Left lung (tissue), 1 donor: ENCODE measurements around the gene RAN.

GRCh38 chr12:125456191-125456664 lies 270.0 kb downstream of the TMEM132B start:
- PRO-cap, result no peak

DNA sequence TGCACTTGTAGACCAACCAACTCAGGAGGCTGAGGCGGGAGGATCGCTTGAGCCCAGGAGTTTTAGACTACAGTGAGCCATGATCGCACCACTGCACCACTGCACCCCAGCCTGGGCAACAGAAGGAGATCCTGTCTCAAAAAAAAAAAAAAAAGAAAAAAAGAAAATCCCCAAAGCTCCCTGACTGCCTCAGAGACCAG lies 503.2 kb downstream of the TMEM132B start:
- PRO-cap, result no peak

DNA sequence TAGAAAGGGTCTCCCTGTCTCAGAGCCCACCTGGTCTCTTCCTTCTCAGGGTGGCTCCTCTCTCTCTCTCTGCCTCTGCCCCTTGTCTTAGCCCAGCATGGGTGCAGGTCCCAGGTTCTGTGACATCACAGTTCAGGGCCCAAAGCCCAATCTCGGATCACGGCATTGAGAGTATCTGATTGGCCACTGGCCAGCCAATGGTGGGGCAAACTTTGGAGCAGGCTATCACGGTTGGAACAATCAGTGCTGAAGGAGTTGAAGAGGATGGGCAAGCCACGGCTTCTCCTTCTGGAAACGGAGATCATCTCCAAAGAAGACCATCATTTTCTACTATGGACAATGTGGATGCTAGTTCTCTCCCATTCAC lies 1504.0 kb downstream of the TMEM132B start:
- PRO-cap, result no peak

- PRO-cap, result no peak
These were observed 1421.9 kb upstream of the TMEM132C start for GRCh38 chr12:126845133-126845415.

DNA sequence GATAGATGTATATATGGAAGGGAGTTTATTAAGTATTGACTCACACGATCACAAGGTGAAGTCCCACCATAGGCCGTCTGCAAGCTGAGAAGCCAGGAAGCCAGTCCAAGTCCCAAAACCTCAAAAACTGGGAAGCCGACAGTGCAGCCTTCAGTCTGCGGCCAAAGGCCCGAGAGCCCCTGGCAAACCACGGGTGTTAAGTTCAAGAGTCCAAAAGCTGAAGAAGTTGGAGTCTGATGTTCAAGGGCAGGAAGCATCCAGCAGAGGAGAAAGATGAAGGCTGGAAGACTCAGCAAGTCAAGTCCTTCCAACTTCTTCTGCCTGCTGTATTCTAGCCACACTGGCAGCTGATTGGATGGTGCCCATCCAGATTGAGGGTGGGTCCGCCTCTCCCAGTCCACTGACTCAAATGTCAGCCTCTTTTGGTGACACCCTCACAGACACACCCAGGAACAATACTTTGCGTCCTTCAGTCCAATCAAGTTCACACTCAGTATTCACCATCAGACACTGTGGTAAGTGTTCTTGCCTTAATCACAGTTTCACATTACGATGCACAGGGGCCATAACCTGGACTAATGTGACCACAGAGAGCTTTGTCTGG lies 1084.8 kb upstream of the TMEM132C start:
- PRO-cap, result no peak

GRCh38 chr12:127829594-127829793 lies 437.5 kb upstream of the TMEM132C start:
- PRO-cap, result unidirectional peak, plus-strand start at chr12:127829690

- PRO-cap, result no peak
These were observed 75.3 kb upstream of the TMEM132C start for GRCh38 chr12:128191629-128192057.

- PRO-cap, result no peak
These were observed 159.7 kb downstream of the SLC15A4 start for GRCh38 chr12:128664095-128664438.

- PRO-cap, result no peak
These were observed 11.5 kb downstream of the GLT1D1 start for GRCh38 chr12:128864718-128865317.

- PRO-cap, result no peak
These were observed 524.3 kb downstream of the TMEM132D start for GRCh38 chr12:129379482-129379900.

DNA sequence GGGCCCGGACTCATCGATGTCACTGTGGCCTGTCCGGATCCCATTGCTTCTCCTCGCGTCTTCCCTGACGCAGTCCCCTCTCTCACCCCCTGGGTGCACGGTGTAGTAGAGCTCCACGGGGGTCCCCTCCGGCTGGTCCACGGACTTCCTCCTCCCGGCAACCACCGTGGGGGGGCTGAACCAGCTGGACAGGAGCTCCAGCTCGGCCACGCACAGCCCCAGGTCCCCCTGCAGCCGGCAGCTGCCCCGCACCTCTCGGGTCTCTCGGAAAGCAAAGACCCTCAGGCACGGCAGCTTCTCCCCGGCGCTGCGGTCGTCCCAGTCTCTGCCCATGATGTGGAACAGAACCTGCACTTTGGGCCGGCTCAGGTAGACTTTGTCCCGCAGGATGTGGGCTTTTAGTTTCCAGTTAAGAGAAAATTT lies 203.8 kb downstream of the TMEM132D start:
- PRO-cap, result no peak

DNA sequence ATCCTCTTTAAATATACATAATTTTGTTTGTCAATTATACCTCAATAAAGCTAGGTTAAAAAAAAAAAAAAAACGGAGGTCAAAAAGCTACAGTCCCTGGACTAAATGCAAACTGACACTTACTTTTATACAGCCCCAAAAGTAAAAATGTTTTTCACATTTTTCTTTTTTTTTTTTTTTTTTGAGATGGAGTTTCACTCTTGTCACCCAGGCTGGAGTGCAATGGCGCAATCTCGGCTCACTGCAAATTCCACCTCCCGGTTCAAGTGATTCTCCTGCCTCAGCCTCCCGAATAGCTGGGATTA lies 29.3 kb downstream of the TMEM132D start:
- PRO-cap, result no peak

DNA sequence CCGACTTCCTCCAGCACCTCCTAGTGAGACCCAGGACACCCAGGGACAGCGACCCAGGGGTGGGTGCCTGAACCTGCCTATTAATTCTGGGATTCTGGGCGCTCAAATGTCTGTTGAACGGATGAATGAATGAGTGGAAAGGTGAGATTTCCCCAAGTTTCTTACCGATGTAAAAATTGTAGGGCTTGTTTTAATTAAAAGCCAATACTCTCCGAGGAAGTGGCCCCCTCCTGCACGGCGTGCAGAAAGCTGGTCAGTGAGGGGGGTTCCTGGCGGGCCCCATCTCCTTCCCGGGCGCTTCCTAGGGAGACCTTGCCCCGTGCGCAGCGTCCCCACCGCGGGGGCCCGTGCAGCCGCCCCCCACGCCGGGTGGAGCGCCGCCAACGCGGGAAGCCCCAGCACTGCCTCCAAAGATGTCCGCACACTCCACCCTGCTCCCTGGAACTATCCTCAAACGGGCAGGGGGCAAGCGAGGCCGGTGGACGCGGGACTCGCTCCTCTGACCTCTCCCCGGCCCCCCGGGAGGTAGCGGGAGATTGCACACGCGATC lies 1.7 kb upstream of the FZD10 start:
- PRO-cap, result no peak

DNA sequence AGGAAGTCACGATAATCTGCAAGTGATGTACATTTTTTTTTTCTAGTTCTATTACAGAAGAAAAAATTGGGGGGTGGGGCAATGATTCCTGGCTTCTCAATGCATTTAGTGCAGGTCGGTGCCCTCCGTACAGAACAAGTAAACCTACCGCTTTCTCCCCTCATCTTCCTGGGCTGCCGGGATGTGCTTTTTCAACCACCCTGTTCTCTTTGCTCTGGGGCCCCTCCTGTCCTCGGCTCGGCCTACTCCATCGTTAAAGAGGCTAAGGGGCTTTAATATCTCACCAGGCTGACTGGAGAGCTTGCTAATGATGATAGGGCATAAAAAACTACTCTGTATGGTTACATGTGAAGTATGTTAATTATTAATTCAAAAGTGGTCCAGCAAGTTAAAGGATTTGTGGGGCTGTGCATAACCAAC lies 83.7 kb downstream of the RIMBP2 start:
- PRO-cap, result no peak

- PRO-cap, result bidirectional peak, plus-strand start at chr12:130818915, minus-strand start at chr12:130818796
These were observed 20.2 kb downstream of the STX2 start for GRCh38 chr12:130818460-130819626.

- PRO-cap, result no peak
These were observed 11.7 kb downstream of the STX2 start for GRCh38 chr12:130827423-130827772.

- PRO-cap, result bidirectional peak, plus-strand start at chr12:130872096, minus-strand start at chr12:130871779
These were observed at the start of gene RAN for GRCh38 chr12:130871376-130872236. Gene RAN, plus strand, starts transcription at chr12:130872066.

DNA sequence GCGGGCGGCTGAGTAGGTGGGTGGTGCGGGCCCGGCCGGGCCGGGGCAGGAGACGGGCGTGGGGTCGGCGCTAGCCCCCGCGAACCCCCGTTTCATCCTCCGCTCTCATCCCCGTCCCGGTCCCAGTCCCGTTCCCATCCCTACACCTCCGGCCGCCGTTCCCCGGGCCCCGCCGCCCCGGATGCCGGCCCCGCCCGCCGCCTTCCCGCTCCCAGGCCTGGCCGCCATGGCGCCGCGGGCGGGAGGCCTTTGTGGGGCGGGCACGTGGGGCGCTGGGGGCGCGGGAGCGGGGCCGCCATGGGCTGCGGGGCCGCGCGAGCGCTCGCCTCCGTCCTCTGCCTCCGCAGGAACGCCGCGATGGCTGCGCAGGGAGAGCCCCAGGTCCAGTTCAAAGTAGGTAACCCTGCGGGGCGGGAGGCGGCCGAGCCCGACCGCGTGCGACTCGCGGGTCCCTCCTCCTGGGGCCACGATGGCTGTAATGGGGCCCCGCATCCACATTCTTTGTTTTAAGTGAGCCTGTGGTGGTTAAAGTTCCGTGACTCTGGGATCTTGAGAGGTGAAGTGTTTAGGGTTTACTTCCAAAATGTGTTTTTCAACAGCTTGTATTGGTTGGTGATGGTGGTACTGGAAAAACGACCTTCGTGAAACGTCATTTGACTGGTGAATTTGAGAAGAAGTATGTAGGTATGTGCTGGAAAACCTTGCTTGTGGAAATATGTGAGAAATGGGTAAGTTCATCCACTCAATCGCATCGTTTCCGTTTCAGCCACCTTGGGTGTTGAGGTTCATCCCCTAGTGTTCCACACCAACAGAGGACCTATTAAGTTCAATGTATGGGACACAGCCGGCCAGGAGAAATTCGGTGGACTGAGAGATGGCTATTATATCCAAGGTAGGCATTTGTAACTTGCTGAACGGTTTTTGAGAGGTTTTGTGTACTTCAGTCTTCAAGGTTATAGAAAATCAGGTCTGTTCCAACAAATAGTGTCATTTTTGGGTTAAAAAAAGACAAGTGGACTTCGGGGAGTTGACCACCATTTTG lies 692 bp downstream of the RAN start:
- PRO-cap, result no peak

GRCh38 chr12:130916561-130917360 lies 36.9 kb upstream of the ADGRD1 start:
- PRO-cap, result no peak

GRCh38 chr12:130978724-130979157 lies 25.0 kb downstream of the ADGRD1 start:
- PRO-cap, result no peak